LNCaP clone FGC (cell line): ENCODE measurements around a stretch of chr9.

- RRBS, 2 experiments: no CpG with 5 or more reads among the region's 2 CpGs
Measured at GRCh38 chr9:120723528-120723939, 9.3 kb upstream of the MEGF9 start.

DNA sequence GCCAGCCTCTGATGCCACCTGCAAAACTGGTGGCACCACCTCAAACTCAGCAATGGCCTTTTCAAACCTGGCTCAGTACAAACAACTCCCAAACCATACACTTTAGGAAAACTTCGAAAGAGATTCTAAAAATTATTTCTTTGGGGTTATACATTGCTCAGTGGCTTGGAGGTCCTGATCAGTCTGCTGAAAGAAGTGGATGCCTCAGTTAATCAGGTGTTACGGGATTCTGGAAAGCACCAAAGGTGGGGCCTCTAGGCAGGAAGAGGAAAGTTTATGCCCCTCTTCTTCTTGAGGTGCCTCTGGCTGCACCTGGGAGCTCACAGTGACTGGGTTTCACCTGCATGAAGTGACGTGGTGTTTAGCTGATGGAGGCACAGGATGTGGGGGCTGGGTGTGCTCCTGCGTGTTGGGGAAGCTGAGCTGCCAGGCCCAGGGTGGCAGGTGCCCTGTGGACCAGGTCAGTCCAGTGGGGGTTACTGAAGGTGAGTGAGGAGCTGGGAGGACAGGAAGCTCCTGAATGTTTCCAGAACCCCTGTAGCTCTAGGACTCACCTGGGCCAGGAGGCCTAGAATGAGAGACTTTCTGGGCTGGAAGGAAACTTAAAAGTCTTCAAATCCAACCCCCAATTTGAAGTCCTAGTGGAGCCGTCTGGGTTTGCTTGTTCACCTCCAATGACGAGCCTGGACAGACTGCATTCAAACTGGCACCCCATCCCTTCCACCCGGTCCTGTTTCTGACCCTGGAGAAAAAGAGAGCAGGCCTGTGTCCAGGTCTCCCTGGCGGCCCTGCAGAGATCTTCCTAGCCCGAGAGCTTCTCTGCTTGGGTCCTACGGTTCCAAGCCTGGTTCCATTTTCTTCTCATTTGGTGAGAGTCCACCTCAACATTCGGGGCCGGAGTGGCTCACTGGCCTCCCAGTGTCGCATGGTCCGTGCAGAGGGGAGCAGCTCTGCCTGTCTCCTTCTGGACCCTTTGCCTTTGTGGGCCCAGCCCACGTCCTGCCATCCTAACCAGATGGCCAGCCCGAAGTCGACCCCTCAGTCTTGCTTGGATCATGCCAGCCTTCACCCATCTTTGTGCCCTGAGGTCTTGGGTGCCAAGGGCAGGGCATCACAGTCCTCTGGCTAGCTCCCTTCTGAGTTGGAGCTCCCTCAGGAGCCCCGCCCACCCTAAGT, 22.4 kb downstream of the TRAF1 start:
- RRBS, 2 experiments: no CpG with 5 or more reads among the region's 18 CpGs

DNA sequence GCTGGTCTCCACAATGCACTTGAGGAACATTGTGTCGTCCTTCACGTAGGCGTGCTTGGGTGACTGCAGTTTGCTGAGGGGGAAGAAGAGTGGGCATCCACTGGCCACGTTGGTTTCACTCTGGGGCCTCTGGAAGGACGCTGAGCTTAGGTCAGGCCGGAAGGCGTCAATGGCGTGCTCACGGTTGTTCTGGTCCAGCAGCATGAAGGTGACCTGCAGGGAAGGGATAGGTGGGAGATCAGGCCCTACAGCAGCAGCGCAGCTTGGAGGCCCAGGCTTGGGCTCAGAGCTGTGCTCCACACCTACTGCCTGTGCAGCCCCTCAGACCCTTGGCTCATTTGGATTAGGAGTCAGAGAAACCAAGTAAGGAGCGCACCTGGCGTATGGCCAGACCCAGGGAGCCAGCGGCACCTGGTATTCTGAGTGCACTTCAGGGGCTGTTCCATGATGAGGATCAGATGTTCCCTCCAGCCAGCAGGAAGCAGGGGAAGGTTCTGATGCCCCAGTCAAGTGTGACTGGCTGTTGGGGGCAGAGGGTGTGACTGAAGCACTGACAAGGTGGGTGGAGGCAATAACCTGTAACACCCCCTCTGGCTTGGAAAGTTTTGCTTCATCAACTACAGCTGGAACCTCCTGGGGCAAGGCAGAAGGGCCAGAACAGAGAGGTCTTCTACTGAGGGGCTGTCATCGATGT, 21.4 kb downstream of the TRAF1 start:
- RRBS, 2 experiments: no CpG with 5 or more reads among the region's 14 CpGs

GRCh38 chr9:120919851-120920479, 6.6 kb downstream of the TRAF1 start:
- RRBS, 2 experiments: no CpG with 5 or more reads among the region's 5 CpGs

- RRBS, 2 experiments: no CpG with 5 or more reads among the region's 4 CpGs
Measured at GRCh38 chr9:120925554-120925759, 1.1 kb downstream of the TRAF1 start.

DNA sequence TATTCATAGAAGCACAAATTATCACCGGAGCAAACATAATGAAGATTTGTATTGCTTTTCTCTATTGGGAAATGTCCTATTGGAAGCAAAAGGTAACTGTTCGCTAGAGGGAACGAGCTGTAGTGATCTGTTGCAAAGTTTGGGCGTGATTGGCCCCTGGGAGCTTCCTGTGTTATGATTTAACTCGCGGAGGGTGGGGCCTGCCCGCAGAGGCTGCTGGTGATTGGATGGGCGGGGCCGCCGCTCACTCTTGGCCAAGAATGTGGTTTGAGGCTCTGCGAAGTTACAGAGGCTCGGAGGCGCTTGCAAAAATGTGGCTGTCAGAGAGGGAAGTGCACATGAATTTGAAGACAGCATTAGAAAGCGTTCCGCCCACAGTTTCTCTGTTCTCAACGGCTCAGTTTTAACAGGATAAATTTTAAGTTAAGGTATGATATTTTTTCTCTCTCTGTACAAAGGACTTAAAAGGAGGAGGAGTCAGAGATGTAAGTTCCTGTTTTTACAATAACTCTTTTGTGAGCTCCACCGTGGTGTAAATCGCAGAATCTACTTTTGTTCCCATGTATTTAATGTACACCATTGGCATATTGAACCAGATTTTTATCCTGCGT, 46.9 kb downstream of the CNTRL start:
- RRBS, 2 experiments: no CpG with 5 or more reads among the region's 19 CpGs

DNA sequence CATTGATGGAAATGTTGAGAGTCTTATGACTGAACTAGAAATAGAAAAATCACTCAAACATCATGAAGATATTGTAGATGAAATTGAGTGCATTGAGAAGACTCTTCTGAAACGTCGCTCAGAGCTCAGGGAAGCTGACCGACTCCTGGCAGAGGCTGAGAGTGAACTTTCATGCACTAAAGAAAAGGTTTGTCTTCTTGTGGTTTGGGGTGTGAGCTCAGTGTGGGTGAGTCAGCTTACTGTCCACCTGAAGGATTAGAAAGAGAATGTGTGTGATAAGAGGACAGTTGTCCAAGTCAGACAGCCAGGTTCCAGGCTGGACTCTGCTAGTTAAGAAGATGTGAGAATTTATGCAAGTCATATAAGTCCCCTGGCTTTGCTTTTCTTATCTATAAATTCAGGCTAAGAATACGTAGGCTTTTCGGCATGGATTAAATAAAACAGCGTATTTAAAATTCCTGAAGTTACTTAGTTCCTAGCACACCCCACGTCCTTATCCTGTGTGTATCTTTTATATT, 46.9 kb downstream of the RAB14 start:
- RRBS, 2 experiments: no CpG with 5 or more reads among the region's 7 CpGs

GRCh38 chr9:121213043-121213712, 11.5 kb upstream of the RAB14 start:
- RRBS, 2 experiments: no CpG with 5 or more reads among the region's 10 CpGs

GRCh38 chr9:121240213-121240827, 27.6 kb upstream of the GSN start:
- RRBS, 2 experiments: no CpG with 5 or more reads among the region's 5 CpGs

DNA sequence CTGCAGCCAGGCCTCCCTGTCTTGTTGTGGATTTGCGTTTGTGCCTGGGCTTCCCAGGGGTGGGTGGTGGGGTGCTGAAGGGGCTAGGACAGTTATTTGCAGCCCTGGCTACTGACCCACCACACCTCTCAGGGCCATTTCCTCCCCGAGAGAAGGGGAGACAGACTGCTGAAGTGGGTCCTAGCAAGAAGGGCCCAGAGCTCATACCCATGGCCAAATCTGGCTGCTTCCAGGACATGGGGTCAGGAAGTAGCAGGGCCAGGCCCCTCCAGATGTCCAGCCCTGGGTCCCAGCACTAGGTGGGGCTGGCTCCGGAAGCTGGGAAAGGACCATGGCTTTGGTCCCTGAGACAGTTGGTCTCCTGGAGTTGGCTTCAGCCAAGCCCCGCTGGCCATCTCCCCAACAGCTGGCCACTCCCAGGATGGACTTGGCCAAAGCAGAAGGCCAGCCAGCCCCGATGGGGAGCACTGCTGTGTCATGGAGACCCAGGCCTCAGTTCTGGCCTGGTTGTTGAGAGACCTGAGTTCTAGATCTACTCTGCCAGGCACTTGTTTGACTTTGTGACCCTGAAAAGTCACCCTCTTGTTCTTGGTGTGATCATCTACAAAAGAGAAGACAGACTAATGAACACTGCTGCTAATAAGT, 26.4 kb downstream of the GSN start:
- RRBS, 2 experiments: no CpG with 5 or more reads among the region's 5 CpGs

DNA sequence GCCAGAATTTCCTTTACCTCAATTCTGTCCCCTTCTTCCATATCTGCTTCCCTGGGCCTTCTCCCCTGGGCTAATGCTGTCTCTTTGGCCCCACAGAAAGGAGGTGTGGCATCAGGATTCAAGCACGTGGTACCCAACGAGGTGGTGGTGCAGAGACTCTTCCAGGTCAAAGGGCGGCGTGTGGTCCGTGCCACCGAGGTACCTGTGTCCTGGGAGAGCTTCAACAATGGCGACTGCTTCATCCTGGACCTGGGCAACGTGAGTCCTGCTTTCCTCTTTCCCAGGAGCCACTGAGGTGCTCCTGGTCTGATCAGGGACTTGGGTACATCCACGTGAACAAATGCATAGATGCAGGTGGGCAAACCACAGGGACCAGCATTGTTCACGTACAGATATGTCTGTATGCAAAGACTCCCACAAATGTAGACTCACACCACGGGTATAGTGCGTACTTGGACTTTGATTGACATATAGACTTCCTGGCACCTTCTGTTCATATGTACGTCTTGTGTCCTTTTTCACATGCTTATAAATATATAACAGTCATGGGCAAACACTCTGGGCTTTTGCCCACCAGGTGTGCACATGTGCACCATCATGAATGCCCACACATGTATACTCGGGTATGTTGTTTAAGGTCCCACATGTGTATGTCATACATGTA, 42.8 kb downstream of the GSN start:
- RRBS, 2 experiments: no CpG with 5 or more reads among the region's 14 CpGs

GRCh38 chr9:121325932-121326867, 43.9 kb downstream of the STOM start:
- RRBS, 2 experiments: no CpG with 5 or more reads among the region's 24 CpGs

DNA sequence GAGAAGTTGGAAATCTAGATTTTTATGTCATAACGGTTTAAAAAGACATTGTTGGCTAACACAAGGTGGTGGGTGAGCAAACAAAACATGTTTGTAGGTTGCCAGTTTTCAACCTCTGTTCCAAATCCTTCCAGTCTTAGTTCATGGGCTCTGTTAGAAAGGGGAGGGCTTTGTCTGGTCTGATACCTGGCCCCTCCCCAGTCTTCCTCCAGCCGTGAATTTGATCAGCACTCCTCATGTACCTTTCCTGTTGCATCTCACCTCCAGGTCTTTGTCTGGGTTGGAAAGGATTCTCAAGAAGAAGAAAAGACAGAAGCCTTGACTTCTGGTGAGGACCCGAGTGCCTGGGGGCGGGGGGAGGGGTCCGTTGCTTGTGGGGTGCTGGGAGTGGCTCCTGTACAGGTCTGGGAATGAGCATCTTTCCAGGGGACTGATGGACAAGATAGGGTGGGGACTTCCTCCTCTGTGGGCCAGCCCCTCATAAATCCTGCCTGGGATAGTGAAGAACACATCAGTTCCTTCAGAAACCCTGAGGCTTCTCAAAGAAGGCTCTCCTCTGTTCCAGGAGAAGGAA, 38.8 kb downstream of the STOM start:
- RRBS, 2 experiments: no CpG with 5 or more reads among the region's 5 CpGs

- RRBS, 2 experiments: no CpG with 5 or more reads among the region's 2 CpGs
Measured at GRCh38 chr9:121359689-121360168, 10.3 kb downstream of the STOM start.

DNA sequence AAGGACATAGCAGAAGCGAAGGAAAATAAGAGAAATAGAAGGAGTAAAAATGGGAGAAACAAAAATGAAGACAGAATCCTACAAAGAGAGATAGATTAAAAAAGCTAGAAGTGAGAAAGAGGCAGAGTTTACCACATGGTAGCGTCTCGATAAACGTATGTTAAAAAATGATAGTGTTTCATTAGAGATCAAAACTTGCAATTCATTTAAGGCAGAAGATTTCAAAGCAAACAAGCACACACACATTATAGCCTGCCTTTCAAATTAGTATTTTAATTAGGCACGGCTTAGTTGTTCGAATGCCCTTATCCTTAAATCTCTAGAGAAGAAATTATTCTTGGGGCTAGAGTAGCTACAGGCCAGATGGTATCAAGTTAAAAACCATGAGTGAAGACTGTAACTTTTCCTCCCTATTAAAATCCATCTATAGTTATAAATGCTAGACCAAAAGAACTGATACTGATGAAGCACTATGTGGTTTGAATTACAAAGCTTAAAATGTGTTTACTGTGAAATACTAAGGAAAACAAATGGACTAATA, 5.9 kb downstream of the STOM start:
- RRBS, 2 experiments: no CpG with 5 or more reads among the region's 6 CpGs

DNA sequence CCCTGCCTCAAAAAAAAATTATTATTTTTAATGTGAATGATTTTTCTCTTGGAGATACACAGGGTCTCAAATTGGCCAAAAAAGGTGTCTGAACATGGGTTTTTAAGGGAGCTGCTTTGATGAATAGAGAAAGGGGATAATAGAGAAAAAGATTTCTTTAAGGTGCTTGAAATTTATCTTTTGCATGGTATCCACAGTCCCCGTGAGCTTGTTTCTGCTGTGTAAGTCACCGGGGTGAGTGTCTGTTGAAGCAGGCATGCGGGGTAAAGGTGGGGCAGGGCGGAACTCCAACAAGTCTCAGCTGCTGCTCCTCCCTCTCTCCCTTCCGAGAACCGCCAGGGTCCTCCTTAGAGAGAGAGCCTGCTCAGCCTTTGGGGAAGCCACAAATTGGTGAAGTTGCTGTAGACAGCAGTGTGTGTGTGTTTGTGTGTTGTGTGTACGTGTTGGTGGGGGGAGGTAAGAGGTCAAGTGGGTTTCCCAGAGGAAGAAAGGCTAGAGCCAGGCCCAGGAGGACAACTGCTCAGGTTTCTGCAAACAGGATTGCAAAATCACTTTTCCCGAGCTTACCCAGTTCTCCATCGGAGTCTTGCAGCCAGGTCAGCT, 39.0 kb upstream of the DAB2IP start:
- RRBS, 2 experiments: no CpG with 5 or more reads among the region's 9 CpGs

DNA sequence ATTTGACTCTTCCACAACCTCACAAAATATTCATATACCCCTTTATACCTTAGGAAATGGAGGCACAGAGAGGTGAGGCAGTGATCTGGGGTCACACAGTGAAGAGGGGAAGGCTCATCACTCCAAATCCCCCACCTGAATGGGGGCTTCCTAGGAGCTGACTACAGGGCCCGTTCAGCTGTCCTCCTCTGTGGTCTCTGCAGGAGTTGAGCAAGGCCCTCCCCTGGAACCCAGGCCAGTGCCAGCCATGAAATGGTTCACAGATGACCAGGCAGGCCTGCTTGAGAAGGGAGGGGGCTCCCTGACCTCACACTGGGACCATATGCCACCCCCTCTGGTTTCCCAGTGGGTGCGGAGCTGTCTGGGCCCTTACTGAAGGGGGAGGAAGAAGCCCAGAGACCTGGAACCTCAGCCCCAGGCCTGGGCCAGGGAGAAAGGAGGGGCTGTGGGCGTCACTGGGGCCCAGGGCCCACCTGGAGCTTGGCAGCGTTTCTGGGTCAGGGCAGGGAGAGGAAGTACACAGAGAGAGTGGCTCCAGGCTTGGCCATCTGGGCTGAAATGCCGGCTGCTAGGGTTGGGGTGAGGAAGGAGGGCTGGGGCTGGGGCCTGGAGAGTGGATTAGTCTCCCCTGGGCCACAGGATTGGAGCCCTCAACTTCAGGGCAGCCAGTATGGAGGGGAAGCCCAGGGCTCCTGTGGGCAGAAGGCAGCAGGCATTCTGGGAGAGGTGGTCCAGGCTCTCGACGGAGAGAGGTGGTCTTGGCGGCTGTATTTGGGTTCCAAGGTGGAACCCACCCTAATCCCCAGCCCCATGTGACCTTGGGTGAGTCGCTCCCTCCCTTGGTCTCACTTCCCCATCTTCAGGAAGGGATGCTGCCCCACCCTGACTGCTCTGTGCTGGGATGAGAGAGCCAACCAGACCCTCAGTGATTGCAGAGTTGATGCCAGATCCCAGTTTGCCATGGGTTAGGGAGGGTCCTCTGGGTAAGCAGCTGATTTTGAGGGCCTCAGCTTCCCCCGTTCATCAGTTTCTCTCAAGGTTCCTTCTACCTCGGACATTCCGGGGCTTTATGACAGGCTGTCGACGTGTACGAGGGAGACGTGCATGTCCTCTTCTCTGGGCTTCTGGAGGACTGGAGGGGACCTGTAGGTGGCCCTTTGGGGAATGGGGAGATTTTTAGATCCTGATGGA, 6.3 kb upstream of the DAB2IP start:
- RRBS, 2 experiments: no CpG with 5 or more reads among the region's 16 CpGs

GRCh38 chr9:121650189-121651158, 960 bp upstream of the DAB2IP start:
- RRBS, 2 experiments: 24 to 62% methylated on average over 1 to 4 of the region's 19 CpGs

DNA sequence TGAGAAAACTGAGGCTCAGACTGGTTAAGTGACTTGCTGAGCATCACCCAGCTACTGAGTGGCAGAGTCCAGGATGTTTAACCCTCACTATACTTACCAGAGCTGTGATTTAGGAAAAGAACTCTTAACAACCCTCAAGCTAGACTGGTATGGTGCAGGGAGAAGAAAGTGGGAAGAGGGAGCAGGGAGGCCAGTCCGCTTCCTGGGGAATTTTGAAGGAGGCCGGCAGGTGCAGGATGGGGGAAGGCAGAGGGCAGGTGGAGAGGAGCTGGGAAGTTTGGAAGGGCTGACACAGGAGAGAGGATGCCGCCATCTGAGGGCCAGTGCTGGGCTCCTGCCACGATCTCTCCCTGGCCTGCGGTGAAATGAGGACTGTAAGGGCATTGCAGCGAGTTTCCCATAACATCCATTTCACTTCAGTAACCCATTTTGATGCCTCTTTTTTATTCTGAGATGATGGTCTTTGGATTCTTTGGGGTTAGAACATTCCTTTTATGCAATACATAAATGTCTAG, 8.9 kb downstream of the DAB2IP start:
- RRBS, 2 experiments: no CpG with 5 or more reads among the region's 6 CpGs

DNA sequence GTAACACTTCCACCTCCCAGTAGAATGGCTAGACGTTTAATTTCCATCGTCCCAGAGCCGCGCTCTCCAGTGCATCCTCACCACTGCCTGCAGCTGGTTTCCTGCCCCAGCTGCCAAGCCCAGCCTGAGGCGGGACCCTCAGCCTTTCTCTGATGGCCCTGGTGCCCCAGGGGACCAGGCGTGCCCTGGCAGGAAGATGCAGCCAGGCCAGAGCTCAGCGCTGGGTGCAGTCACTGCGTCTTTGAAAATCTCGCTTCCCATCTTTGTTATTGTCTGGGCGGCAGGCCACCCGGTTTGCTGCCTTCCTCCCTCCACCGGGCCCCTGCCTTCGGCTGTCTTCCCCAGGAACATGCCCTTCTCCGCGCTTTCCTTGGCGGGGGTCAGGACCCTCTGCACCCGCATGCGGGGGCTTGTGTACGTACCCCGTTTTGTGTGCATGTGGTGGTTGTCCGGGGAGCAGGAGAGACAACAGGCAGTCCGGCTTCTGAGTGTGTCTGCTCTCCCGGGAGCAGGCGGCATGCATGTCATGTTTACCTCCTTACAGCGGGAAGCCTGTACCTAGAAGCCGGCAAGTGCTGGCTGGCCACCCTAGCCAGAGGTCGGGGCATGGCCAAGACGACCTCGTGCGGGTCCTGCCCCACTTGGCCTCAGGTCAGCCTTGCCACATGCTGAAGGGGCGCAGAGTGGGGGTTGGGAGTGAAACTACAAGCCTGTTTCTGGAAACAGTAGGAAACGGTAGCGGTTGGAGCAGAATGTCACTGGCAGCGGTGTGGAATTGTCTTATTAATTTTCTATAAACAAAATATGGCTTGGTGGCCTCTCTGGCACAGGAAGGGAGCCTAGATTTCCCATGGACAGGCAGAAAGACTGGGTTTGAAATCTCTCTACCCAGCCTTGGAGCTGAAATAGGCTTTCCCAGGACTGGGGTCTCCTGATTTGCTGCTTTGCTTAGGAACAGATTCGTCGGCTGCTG, 49.6 kb downstream of the DAB2IP start:
- RRBS, 2 experiments: 91 to 97% methylated on average over 4 of the region's 36 CpGs